ENCODE measurements around a stretch of chr9.

GRCh38 chr9:9528083-9528436, 1084.7 kb downstream of the PTPRD start:
- PRO-cap = no peak
- RAMPAGE, long total RNA, 2 experiments = no peak in any of the 2 experiments

GRCh38 chr9:11448985-11449203, 836.1 kb upstream of the PTPRD start:
- PRO-cap = no peak
- RAMPAGE, long total RNA, 2 experiments = no peak in any of the 2 experiments

DNA sequence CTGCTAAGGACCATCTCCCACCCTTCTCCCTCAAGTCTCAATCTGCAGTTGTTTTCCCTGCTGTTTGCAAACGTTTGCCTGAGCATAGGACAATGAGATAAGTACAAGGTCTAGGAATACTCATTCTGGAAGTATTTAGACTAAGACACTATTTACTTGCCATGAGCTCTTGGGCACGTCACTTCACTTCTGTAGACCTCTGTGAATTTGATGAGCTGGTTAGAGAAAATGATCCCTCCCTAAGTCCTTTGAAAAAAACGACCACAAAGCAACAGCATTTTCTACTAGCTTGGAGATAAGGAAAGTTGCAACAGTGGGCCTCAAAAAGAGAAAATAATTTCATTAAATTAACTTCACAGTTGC, 1.9 kb downstream of the LURAP1L start:
- PRO-cap = no peak
- RAMPAGE, long total RNA, 2 experiments = no peak in any of the 2 experiments

GRCh38 chr9:14026885-14027602, 286.9 kb downstream of the NFIB start:
- PRO-cap = no peak
- RAMPAGE, long total RNA, 2 experiments = no peak in any of the 2 experiments

DNA sequence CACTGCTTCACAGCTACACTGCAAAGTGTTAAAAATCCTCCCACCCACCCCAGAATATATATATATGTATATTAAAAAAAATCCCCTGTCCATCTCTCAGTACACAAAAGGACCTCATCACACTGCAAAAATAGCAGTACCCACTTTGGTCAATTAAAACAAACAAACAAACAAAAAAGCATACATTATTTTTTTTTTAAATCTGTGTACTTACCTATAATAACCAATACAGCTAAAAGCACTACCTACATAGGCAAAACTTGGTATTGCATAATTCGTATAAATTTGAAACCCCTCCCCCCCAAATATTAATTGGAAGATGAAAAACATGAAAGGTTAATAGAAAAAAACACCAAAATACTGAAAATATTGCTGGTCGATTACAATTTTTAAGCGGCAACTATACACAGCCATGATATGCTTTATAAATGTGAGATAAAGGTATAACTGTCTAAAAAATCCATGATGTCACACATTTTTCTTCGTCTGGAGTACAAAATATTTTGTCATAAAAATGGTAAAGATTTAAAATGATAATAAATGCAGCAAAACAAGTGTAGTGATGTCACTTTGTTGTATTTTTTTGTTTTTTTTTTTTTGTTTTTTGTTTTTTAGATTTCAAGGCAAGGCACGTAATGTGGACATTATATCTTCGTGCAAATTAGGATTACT, 227.6 kb downstream of the NFIB start:
- PRO-cap = no peak
- RAMPAGE, long total RNA, 2 experiments = no peak in any of the 2 experiments

GRCh38 chr9:14236460-14236792, 77.5 kb downstream of the NFIB start:
- PRO-cap = no peak
- RAMPAGE, long total RNA, 2 experiments = no peak in any of the 2 experiments

GRCh38 chr9:14240226-14241059, 73.5 kb downstream of the NFIB start:
- PRO-cap = no peak
- RAMPAGE, long total RNA, 2 experiments = no peak in any of the 2 experiments

GRCh38 chr9:14246733-14247389, 67.1 kb downstream of the NFIB start:
- PRO-cap = no peak
- RAMPAGE, long total RNA, 2 experiments = start-site peak on the minus strand in 1 of 2 experiments, at chr9:14247085-14247314 at its widest, 19 reads per replicate

DNA sequence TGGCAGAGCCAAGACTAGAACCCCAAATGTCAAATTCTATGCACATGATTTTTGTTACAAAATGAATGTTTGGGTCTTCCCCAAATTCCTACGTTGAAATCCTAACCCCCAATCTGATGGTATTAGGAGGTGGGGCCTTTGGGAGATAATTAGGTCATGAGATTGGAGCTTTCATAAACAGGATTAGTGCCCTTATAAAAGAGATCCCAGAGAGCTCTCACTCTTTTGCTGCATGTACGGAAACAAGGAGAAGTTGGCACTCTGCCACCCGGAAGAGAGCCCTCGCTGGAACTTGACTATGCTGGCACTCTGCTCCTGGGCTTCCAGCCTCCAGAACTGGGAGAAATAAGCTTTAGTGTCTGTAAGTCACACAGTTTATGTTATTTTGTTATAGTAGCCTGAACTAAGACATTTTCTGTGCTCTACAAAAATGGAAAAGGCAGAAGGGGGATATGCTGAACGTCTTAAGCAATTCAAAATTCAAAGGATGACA, 17.5 kb downstream of the NFIB start:
- PRO-cap = no peak
- RAMPAGE, long total RNA, 2 experiments = no peak in any of the 2 experiments

- PRO-cap = no peak
- RAMPAGE, long total RNA, 2 experiments = no peak in any of the 2 experiments
Measured at GRCh38 chr9:14343710-14344731, 30.1 kb upstream of the NFIB start.

DNA sequence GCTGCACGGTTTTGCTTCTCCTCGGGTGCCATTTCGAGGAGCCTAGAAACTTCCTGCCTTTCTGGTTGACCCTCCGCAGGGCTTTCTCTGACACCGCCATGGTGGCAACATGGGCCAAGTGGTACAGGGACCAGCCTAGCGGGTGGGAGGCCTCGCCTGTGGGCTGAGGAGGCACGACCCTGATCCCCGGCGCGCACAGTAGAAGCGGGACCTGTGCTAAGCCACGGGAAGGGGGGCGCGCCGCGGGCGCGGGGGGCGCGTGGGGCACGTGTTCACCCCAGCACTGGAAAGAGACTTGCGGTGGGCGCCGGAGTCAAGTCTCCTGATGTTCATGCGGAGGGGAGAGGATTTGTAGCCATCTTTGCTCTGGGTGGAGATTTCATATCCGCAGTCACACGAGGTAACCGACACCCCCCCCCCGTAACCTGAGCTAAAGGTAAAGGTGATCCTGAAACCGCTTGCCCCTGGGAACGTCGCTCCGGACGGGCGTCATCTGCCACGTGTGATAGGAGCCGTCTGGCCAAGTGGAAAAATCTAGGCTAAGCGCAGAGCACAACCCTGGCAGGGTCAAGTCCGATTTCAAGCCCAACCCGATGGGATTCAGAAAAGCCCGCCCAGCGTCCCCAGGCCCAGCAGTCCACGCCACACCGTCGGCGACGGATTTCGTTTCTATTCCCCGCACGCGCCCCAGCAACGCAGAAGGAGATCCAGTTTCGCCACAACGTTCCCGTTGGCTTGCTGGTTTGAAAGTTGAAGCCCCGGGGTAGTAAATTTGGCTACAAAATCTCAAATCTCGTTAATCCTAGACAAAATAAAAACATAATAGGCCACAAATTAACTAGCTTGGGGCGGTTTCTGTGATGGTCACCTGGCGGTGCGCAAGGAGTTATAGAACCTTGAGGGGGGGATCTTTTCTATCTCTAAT, 32.2 kb upstream of the NFIB start:
- PRO-cap = unidirectional peak, plus-strand start at position 570 of the sequence; unidirectional peak, plus-strand start at position 698 of the sequence
- RAMPAGE, long total RNA, 2 experiments = no peak in any of the 2 experiments

DNA sequence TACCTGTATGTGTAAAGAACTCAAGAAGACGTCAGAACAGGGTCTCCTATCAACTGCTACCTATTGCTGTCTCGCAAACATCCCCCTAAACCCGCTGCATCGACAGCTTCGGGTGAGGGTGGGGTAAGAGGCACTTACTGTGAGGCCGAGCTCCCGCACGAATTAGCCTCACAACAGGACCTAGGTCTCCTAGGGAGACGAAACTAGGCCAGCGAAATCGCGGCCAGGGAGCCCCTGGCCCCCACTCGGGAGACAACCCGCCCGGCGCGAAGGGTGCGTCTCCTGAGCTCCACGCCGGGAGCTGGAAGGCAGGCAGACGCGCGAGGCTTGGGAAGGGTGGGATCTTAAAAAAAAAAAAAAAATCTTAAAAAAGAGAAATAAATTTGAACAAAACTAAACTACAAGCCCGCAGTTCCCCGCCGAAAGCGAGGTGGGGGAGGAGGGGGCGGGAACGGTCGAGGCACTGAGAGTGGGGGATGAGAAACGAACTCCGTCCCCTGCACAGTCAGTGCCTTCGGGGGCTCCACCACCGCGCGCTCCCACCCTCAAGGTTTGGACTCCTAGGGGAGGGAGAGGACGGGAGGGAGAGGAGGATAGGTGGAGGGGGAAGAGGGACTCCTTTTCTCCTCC, 33.0 kb upstream of the NFIB start:
- PRO-cap = bidirectional peak, plus-strand start at position 504 of the sequence, minus-strand start at position 303 of the sequence
- RAMPAGE, long total RNA, 2 experiments = no peak in any of the 2 experiments

- PRO-cap = no peak
- RAMPAGE, long total RNA, 2 experiments = no peak in any of the 2 experiments
Measured at GRCh38 chr9:14348393-14349425, 34.8 kb upstream of the NFIB start.

- PRO-cap = no peak
- RAMPAGE, long total RNA, 2 experiments = no peak in any of the 2 experiments
Measured at GRCh38 chr9:14433756-14434177, 119.8 kb upstream of the NFIB start.

- PRO-cap = no peak
- RAMPAGE, long total RNA, 2 experiments = no peak in any of the 2 experiments
Measured at GRCh38 chr9:14647563-14648458, 45.4 kb downstream of the ZDHHC21 start.

GRCh38 chr9:14650763-14651644, 42.2 kb downstream of the ZDHHC21 start:
- PRO-cap = no peak
- RAMPAGE, long total RNA, 2 experiments = no peak in any of the 2 experiments

DNA sequence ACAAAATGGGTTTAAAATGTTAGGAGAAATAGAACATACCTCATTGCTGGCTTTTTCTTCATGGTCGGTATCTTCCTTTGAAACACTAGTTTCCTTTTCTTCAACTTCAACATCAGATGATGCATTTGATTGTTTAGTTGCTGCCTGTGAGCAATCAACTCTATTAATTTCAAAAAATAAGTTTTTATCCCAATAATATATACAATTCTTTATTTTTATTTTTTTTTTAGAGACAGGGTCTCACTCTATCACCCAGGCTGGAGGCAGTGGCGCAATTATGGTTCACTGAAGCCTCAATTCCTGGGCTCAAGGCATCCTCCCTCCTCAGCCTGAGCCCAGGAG, 24.0 kb downstream of the PSIP1 start:
- PRO-cap = no peak
- RAMPAGE, long total RNA, 2 experiments = no peak in any of the 2 experiments

DNA sequence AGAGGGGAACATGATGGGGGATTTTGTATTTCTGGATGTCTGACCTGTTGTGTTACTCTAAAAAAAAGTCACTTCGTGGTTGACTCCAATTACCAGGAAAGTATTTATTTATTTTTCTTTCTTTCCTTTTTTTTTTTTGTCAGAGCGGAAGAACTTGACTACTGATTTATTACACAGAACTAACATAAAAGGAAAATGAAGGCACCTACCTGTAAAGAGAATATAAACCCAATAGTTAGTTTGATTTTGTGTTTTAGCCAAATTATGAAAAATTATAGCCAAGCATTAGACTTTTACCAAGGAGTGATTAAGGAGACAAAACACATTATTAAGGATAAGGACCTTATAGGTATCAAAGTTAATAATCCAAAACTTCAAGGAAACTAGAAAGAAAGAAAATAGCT, 20.3 kb upstream of the PSIP1 start:
- PRO-cap = no peak
- RAMPAGE, long total RNA, 2 experiments = no peak in any of the 2 experiments

DNA sequence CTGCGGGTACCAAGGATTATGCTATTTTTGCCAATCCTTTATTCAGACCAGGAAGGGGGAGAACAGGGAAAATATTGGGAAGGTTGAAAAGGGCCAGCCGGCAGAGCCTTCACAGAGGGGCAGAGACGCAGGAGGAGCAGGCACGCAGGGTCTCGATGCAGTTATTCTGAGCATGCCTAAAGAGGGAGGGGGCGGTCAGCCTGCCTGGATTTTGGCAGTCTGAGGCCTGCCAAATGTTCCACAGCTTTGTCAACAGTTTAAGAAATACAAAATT, 553.5 kb downstream of the BNC2 start:
- PRO-cap = no peak
- RAMPAGE, long total RNA, 2 experiments = no peak in any of the 2 experiments

- PRO-cap = no peak
- RAMPAGE, long total RNA, 2 experiments = no peak in any of the 2 experiments
Measured at GRCh38 chr9:16627948-16628880, 242.3 kb downstream of the BNC2 start.